Measurements from ENCODE around the genes FAM3C, FEZF1, TMEM229A and ARF5.

GRCh38 chr7:121395367-121396489 lies at the start of gene FAM3C:
FAM3C (minus strand) TSS chr7:121396308.
- RRBS, 2 experiments, result 2 to 7% methylated on average over 35 to 39 of the region's 100 CpGs

- RRBS, 2 experiments, result no CpG with 5 or more reads among the region's 44 CpGs
Observed at GRCh38 chr7:122304241-122305229, at the start of gene FEZF1. FEZF1 (minus strand) TSS chr7:122304750.

- RRBS, 2 experiments, result no CpG with 5 or more reads among the region's 8 CpGs
Observed at GRCh38 chr7:122311181-122311718, 6.7 kb upstream of the FEZF1 start.

GRCh38 chr7:122672115-122672401 lies 26.9 kb downstream of the RNF133 start:
- RRBS, 2 experiments, result no CpG with 5 or more reads among the region's 3 CpGs

GRCh38 chr7:122702272-122702774 lies 399 bp downstream of the RNF148 start:
- RRBS, 2 experiments, result no CpG with 5 or more reads among the region's 12 CpGs

DNA sequence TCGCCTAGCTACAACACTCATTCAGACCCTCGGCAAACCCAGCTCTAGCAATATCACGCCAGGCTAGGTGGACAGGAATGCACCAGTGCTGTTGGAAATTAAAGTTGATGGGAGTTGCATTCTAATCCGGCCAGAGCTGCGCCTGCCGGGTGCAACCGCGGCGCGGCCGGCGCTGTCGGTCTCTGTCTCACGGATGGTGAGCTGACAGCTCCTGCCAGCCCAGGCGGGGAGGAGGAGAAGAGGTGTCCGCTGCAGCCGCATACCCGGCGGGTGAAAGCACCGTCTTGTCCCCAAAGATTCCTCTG lies 740 bp downstream of the CADPS2 start:
- RRBS, 2 experiments, result 0 to 4% methylated on average over 7 to 9 of the region's 20 CpGs

DNA sequence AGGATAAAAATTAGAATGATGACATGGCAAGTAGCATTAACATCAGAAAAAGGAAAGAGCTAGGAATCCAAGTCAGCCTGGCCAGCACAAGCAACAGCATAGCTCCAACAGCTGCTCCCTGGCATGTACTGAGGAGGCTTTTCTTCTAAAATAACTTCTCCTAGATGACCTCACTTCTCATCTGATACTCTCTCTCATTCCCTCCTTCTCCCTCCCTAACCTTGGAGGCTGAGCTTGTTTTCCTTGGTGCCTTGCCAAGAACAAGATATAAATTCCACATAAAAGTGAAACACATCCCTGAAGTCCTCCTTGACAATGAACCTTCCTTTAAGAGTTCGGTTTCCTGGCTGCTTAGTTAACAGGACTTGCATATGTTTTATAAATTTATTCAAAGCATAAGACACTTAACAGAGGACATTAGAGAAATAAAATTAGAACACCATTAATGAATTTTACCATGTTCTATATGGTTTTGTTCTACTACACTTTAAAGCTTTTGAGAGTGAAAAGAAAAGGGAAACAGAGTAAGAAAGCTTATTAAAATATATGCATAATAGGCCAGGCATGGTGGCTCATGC lies 123.7 kb downstream of the IQUB start:
- RRBS, 2 experiments, result no CpG with 5 or more reads among the region's 1 CpG

- RRBS, 2 experiments, result under 1 to 5% methylated on average over 4 of the region's 23 CpGs
Observed at GRCh38 chr7:123556958-123557649, 514 bp downstream of the NDUFA5 start.

- RRBS, 2 experiments, result no CpG with 5 or more reads among the region's 3 CpGs
Observed at GRCh38 chr7:123637274-123637673, 18.4 kb upstream of the LMOD2 start.

- RRBS, 2 experiments, result no CpG with 5 or more reads among the region's 3 CpGs
Observed at GRCh38 chr7:123683826-123684636, 28.4 kb downstream of the LMOD2 start.

GRCh38 chr7:123746710-123746995 lies 2.1 kb downstream of the WASL start:
- RRBS, 2 experiments, result no CpG with 5 or more reads among the region's 1 CpG

- RRBS, 2 experiments, result no CpG with 5 or more reads among the region's 2 CpGs
Observed at GRCh38 chr7:123930535-123930876, 5.5 kb downstream of the SPAM1 start.

GRCh38 chr7:124032748-124033195 lies at the start of gene TMEM229A:
TMEM229A (minus strand) TSS chr7:124033067.
- RRBS, 2 experiments, result 2 to 4% methylated on average over 33 to 47 of the region's 65 CpGs

DNA sequence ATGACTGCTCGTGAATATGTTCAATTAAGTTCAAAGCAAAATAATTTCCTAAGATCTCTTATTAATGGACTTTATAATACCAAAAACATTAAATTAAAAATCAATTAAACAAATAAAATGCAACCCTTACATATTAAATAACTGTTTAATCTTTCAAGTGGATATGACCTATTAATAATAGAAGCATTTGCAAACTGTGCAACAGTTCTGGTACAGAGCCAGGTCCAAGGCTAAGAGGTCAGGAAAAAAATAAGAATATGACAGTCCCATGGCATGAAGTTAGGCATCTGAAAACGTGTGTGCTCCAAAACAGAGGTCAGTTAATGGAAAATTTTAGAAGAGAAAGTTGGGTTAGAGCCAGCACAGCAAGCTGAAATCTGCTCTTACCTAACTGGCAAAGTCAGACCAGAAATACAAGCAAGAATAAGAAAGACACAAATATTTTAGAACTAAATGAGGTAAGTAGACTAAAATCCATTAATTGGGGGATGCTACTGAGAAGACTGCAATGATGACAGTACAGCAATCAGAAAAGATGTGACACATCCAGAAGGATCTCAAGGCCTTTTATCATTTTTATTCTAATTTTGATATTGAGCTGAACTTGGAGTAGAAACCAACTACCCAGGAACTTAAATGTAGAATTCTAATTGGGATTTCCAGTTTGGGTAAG lies 757.7 kb downstream of the GRM8 start:
- RRBS, 2 experiments, result no CpG with 5 or more reads among the region's 2 CpGs

DNA sequence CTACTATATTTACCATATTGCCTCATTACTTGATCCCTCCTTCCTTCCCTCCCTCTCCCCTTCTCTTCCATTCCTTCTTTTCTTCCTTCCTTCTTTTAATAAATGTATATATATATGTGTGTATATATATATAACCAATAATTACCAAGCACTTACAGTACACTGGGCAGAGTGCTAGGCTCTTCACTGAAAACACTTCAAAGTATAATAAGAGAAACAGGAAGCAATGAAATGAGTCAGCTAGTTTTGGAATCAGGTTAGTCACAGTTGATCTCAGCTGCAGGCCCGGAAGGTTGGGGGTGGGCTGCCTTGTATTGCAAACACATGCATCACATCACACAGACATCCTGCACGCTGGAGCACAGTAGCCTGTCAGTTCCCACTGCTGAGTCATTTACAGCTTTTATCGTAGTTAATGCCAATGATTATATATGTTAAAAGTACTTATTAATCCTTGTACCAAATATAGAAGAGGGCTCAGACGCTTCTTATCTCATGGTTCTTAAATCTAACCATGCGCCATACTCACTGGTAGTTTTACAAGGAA lies 551.7 kb downstream of the GRM8 start:
- RRBS, 2 experiments, result no CpG with 5 or more reads among the region's 5 CpGs

GRCh38 chr7:127227730-127228202 lies 25.0 kb downstream of the GRM8 start:
- RRBS, 2 experiments, result no CpG with 5 or more reads among the region's 4 CpGs

GRCh38 chr7:127383115-127383800 lies 9.2 kb downstream of the ZNF800 start:
- RRBS, 2 experiments, result no CpG with 5 or more reads among the region's 1 CpG

DNA sequence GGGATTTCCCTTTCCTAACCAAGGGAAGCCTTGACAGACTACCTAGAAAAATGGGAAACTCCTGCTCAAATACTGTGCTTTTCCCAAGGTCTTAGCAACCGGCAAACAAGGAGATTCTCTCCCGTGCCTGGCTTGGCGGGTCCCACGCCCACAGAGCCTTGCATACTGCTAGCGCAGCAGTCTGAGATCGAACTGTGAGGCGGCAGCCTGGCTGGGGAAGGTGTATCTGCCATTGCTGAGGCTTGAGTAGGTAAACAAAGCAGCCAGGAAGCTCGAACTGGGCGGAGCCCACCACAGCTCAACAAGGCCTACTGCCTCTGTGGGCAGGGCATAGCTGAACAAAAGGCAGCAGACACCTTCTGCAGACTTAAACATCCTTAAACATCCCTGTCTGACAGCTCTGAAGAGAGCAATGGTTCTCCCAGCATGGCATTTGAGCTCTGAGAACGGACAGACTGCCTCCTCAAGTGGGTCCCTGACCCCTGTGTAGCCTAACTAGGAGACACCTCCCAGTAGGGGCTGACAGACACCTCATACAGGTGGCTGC lies 58.7 kb upstream of the ZNF800 start:
- RRBS, 2 experiments, result no CpG with 5 or more reads among the region's 10 CpGs

DNA sequence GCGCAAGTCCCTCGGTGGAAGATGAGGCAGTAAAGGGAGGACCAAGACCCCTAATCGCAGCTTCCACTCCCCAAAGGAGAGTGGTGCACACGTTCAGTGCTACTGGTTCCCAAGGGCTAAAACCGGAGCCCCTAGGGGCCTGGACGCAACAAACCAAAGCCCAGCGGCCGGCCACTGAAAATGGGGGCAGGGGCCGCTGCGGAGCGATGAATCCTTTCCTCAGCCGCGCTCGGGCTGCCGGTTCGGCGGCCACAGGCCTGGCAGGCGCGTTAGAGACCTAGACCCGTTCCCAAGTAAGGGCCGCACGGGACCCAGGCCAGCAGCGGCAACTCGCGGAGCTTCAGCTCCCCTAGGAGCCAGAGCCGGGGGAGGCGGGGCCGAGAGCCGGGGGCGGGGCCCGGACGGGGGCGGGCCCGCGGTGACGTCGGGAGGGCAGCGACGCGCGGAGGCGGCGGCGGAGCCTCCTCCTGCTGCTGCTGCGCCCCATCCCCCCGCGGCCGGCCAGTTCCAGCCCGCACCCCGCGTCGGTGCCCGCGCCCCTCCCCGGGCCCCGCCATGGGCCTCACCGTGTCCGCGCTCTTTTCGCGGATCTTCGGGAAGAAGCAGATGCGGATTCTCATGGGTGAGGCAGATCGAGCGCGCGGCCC lies at the start of gene ARF5:
TSS of gene ARF5 (plus strand) at position 468 of the 647 bp plus-strand sequence.
- RRBS, 2 experiments, result 1 to 4% methylated on average over 37 to 44 of the region's 67 CpGs

- RRBS, 2 experiments, result no CpG with 5 or more reads among the region's 4 CpGs
Observed at GRCh38 chr7:127666790-127667575, 15.0 kb downstream of the SND1 start.